Right lobe of liver (tissue), 4 donors: ENCODE results near the gene BCL11B.

DNA sequence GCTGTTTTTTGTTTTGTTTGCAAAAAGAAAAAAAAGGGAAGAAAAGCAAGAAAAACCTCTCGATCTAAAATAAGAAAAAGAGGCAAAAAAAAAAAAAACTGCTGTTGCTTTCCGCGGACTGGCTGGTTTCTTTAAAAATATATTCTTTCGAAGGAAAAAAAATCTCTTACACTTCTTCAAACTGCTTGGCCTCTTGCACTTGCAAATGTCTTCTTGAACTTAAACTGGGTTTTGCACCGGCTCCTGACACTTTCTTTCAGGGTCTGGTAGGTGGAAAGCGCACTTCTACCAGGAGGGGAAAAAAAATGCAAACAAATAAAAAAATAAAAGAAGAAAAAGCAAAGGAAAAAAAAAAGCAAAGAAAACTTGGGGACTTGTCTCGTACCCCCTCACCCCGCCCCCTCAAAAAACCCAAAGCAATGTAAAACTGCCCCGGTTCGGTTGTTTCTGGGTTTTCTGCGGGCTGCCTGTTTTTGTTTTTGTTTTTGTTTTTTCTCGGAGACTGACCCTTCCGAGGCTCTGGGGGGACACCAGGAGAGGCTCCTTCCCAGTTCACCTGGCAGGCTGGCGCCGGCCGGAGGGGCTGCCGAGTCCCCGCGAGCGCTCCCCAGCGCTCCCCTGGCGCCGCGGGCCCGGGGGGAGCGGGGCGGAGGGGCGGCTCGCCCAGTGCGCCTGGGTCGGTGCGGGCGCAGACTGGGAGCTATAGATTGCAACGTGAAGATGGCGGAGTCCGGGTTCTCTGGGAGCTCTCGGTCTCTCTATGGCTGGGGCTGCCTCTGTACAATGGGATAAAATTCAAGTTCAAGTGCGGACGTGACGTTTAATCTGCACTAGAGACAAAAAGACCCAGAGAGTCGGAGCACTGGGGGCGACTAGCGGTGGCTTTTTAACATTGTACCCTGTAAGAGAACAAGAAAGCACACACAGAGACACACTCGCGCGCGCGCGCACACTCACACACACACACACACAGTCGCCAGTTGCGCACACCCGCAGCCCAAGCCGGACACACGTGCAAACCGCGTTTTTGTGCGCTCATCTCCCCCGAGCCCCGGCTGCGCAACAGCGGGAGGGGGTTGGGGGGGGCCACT, at the start of gene BCL11B:
Gene BCL11B (minus strand): TSS at position 766 of the 1,091 bp plus-strand sequence.
- PRO-cap, 4 experiments: peak in 4 of 4 experiments; most common plus-strand start position 845 of the sequence (in 1); most common minus-strand start position 762 of the sequence (in 4)
- RAMPAGE, long total RNA, 2 experiments: no peak in any of the 2 experiments

GRCh38 chr14:99316384-99316903, 44.4 kb upstream of the BCL11B start:
- PRO-cap, 4 experiments: peak in 1 of 4 experiments; most common plus-strand start chr14:99316672 (in 1); most common minus-strand start chr14:99316576 (in 1)
- RAMPAGE, long total RNA, 2 experiments: no peak in any of the 2 experiments

DNA sequence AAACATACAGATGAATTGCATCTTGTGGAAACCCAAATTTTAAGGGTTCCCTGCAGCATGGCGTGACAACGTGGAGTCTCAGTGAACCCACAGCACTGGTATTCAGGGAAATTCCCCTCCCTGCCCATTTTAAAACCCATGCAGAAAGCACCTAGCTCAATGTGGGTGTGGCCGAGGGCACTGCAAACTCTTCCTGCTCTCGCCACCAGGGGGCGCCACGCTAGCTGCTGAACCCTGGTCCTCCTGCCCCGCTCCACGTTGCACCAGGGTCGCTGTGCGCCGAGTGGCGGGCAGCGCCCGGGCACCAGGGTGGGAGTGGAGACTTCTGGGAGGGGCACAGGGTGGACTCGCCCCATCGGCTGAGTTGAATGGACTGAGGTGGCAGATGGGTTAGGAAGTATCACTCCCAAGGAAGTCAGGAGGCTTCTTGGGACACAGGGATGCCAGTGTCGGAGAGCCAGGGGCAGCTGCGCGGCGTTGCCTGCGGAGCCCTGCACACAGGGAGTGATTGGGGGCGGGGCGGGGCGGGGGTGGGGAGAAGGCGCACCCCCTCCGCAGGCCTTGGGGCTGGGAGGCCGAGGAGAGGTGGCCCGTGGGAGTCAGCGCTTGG, 48.1 kb upstream of the BCL11B start:
- PRO-cap, 4 experiments: no peak in any of the 4 experiments
- RAMPAGE, long total RNA, 2 experiments: no peak in any of the 2 experiments

- PRO-cap, 4 experiments: no peak in any of the 4 experiments
- RAMPAGE, long total RNA, 2 experiments: no peak in any of the 2 experiments
These were observed 68.0 kb downstream of the SETD3 start for GRCh38 chr14:99412591-99413117.

GRCh38 chr14:99570394-99570874, 33.6 kb downstream of the CCDC85C start:
- PRO-cap, 4 experiments: peak in 1 of 4 experiments; most common plus-strand start chr14:99570456 (in 1)
- RAMPAGE, long total RNA, 2 experiments: no peak in any of the 2 experiments

DNA sequence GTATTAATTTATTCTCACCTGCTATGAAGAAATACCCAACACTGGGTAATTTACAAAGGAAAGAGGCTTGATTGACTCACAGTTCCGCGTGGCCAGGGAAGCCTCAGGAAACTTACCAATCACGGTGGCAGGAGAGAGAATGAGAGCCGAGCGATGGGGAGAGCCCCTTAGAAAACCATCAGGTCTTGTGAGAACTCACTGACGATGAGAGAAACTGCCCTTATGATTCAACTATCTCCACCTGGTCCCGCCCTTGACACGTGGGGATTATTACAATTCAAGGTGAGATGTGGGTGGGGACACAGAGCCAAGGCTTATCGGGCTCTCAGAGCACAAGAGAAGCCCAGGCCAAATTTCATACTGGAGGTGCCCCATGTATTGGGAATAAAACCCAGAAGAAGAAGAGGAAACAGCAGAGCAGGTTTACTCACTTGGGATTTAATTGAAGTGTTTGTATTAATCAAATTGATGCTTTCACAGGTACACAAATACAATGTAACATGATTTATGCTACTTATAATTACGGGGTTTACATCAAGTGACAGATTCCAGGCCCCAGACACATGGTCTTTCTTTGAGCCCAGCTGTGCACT, 8.1 kb upstream of the CCDC85C start:
- PRO-cap, 4 experiments: no peak in any of the 4 experiments
- RAMPAGE, long total RNA, 2 experiments: no peak in any of the 2 experiments

DNA sequence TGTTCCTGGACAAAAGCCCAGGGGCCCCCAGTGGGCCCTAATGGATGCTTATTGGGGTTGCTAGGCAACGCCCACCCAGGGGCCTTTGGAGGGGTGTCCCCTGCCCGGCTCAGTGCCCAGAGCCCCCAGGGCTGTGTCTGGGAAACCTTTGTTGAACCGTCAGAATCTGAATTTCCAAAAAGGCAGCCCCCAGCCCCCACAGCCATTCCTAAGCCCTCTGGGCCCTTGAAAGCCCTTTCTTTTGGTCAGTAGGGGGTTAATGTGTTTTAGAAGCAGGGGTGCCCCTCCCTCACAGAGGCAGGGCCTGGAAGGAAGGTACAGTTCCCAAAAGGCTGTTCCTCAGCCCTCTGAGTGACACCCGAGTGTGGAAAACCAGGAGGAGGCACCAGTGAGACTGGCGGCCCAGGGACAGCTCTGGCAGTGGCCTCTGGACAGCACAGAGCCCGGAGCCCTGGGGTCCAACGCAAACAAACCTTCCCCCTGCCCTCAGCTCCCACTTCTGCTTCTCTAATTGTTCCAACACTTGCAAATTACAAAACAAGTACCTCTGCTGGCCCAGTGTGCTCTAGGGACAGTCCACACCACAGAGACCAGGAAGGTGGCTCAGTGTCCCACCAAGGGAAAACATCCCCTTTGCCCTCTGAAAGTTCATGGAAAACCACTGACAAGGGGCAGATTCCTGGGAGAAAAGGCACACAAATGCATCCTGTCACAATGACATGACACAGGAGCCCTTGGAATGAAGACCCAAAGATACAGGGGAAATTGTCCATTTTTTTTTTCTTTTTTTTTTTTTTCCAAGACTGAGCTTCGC, 19.4 kb downstream of the HHIPL1 start:
- PRO-cap, 4 experiments: no peak in any of the 4 experiments
- RAMPAGE, long total RNA, 2 experiments: no peak in any of the 2 experiments

DNA sequence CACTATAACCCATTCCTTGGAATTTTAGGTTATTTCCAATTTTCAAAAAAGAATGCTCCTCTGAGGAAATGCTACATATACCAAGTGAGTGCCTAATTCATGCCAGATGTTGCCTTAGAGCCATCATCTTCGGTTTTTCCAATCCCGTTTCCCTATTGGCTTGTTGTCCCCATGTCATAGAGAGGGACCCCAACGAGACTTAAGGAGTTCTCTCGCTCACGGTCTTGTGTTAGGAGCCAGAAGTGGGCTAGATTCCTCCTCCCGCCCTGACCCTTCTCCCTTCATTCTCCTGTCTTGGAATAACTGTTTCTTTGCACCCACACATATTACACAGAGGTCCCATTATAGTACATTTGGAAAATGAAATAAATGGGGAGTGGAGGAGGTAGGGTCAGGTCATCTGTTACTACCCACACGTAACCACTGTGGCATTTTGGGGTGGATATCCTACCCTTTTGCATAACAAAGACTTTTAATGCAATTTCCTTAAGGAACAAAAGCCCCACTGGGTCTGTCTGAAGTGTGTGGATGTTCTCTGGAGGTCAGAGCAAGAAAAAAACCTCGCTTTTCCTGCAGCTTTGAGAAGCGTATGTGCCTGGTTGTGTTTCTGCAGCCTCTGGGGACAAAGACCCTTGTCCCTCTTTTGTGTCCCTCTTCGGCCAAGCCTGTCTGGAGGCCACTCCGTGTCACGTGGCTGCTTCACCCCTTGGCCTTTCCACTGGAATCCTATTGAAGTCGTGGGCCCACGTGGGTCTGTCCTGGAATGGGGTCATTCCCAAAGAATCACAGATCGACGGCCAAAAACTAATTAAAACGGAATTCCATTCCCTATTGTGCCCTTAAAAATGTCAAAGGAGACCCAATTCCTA, 13.0 kb upstream of the CYP46A1 start:
- PRO-cap, 4 experiments: no peak in any of the 4 experiments
- RAMPAGE, long total RNA, 2 experiments: no peak in any of the 2 experiments

DNA sequence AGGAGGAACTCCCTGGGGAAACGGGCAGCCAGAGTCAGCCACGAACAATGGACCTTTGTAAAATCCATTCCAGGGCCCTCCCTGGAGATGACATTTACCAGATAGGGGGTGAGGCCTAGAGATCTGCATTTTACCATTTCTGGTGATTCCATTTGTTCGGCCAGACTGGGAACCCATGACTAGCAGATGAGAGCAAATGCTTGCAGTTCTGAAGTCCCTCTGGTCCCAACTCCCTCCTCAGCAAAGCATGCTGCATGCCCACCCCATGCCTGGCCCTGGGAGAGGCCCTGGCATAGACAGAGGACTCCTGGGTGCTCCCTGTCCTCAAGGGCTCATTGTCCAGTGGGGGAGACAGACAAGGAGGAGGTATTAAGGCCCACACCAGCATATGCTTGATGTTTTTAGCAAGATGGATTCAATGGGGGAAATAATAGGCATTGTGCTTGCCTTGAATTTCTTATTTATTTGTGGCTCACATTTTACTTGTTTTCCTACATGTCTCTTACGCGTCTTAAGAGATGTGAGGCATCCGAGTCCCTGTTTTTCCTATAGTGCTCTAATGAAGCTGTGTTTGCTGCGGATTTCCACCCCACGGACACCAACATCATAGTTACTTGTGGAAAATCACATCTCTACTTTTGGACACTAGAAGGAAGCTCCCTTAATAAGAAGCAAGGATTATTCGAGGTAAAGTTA, 115.7 kb downstream of the EML1 start:
- PRO-cap, 4 experiments: no peak in any of the 4 experiments
- RAMPAGE, long total RNA, 2 experiments: no peak in any of the 2 experiments

- PRO-cap, 4 experiments: no peak in any of the 4 experiments
- RAMPAGE, long total RNA, 2 experiments: no peak in any of the 2 experiments
These were observed 530 bp downstream of the EVL start for GRCh38 chr14:100065652-100066252.

GRCh38 chr14:100068392-100069121, 3.3 kb downstream of the EVL start:
- PRO-cap, 4 experiments: peak in 4 of 4 experiments; most common plus-strand start chr14:100068666 (in 1); most common minus-strand start chr14:100068620 (in 3)
- RAMPAGE, long total RNA, 2 experiments: no peak in any of the 2 experiments

DNA sequence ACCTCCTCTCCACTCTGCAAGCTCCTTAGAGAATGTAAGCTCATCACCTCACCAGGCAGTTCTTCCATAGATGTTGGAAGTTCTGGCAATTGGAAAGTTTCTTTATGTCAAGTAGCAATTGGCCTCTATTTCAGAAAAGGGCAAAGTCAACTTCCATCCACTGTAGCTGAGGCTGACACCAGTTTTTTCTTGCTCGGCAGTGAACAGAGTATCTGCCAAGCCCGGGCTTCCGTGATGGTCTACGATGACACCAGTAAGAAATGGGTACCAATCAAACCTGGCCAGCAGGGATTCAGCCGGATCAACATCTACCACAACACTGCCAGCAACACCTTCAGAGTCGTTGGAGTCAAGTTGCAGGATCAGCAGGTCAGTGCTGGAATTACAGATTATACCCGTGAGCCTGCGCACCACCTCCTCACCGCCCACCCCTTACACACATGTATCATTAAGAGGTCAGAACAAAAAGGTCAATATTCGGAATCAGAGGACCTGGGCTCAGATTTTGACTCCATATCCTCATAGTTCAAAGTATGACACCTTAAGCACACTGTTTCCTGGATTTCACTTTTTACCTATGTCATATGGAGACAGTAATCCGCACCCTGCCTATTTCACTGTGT, 19.4 kb downstream of the EVL start:
- PRO-cap, 4 experiments: no peak in any of the 4 experiments
- RAMPAGE, long total RNA, 2 experiments: no peak in any of the 2 experiments

- PRO-cap, 4 experiments: no peak in any of the 4 experiments
- RAMPAGE, long total RNA, 2 experiments: no peak in any of the 2 experiments
These were observed 44.3 kb downstream of the EVL start for GRCh38 chr14:100109519-100109905.

DNA sequence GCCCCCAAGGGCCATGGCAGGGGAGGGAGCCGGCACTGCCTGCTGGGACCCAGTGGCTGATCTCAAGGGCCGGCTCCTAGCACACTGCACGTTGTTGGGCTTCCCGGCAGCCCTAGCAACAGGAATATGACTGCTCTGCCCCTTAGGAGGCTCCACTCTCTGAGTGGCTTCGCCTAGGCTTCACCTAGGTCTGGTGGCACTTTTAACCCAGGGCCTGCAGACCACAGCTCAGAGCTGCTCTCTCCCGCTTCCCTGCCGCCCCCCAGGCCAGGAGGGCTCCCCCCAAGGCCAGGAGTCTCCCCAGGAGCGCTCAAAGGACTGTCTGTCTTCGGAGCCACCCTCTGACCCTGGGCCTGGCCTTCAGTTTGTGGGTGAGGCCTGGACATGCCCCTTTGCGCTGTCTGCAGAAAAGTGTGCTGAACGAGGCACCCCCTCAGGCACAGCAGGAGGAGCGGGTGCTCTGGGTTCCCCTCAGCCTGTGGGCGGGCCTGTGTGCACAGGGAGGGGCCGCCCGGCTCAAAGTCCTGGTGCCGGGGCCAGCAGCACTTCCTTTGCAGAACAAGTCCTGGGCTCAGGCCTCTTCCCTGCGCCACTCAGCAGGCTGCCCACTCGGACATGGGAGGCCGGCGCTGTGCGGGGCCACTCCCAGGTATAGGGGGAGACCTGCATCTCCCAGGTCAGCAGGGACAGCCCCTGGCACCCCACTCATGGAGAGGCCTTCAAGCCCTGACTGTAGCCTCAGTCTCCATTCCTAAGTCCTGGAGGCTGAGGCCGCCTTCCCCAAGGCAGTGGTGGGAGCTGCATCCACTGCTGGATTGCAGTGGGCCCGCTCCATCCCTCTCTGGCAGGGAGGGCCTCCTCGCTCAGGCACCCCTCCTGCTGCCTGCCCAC, 14.4 kb downstream of the DEGS2 start:
- PRO-cap, 4 experiments: peak in 2 of 4 experiments; most common plus-strand start position 545 of the sequence (in 2)
- RAMPAGE, long total RNA, 2 experiments: no peak in any of the 2 experiments

DNA sequence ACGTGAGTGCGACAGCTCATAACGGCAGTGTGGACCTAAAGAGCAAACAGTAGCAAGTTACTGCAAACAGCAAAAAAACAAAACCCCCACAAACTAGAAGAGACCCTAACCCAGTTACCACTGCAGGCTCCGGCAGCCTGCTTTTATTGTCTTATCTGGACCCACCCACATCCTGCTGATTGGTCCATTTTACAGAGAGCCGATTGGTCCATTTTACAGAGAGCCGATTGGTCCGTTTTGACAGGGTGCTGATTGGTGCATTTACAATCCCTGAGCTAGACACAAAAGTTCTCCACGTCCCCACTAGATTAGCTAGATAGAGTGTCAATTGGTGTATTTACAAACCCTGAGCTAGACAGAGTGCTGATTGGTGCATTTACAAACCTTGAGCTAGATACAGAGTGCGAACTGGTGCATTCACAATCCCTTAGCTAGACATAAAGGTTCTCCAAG, 31.3 kb upstream of the YY1 start:
- PRO-cap, 4 experiments: no peak in any of the 4 experiments
- RAMPAGE, long total RNA, 2 experiments: no peak in any of the 2 experiments

GRCh38 chr14:100213420-100214602, 25.1 kb upstream of the YY1 start:
- PRO-cap, 4 experiments: peak in 4 of 4 experiments; most common plus-strand start chr14:100214164 (in 4); most common minus-strand start chr14:100214534 (in 4)
- RAMPAGE, long total RNA, 2 experiments: no peak in any of the 2 experiments

- PRO-cap, 4 experiments: no peak in any of the 4 experiments
- RAMPAGE, long total RNA, 2 experiments: no peak in any of the 2 experiments
These were observed 4.4 kb upstream of the YY1 start for GRCh38 chr14:100234542-100234864.

DNA sequence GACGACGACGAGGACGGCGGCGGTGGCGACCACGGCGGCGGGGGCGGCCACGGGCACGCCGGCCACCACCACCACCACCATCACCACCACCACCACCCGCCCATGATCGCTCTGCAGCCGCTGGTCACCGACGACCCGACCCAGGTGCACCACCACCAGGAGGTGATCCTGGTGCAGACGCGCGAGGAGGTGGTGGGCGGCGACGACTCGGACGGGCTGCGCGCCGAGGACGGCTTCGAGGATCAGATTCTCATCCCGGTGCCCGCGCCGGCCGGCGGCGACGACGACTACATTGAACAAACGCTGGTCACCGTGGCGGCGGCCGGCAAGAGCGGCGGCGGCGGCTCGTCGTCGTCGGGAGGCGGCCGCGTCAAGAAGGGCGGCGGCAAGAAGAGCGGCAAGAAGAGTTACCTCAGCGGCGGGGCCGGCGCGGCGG, 463 bp downstream of the YY1 start:
- PRO-cap, 4 experiments: peak in 1 of 4 experiments; most common plus-strand start position 406 of the sequence (in 1)
- RAMPAGE, long total RNA, 2 experiments: no peak in any of the 2 experiments

- PRO-cap, 4 experiments: no peak in any of the 4 experiments
- RAMPAGE, long total RNA, 2 experiments: no peak in any of the 2 experiments
These were observed 26.8 kb downstream of the SLC25A29 start for GRCh38 chr14:100279345-100279951.

DNA sequence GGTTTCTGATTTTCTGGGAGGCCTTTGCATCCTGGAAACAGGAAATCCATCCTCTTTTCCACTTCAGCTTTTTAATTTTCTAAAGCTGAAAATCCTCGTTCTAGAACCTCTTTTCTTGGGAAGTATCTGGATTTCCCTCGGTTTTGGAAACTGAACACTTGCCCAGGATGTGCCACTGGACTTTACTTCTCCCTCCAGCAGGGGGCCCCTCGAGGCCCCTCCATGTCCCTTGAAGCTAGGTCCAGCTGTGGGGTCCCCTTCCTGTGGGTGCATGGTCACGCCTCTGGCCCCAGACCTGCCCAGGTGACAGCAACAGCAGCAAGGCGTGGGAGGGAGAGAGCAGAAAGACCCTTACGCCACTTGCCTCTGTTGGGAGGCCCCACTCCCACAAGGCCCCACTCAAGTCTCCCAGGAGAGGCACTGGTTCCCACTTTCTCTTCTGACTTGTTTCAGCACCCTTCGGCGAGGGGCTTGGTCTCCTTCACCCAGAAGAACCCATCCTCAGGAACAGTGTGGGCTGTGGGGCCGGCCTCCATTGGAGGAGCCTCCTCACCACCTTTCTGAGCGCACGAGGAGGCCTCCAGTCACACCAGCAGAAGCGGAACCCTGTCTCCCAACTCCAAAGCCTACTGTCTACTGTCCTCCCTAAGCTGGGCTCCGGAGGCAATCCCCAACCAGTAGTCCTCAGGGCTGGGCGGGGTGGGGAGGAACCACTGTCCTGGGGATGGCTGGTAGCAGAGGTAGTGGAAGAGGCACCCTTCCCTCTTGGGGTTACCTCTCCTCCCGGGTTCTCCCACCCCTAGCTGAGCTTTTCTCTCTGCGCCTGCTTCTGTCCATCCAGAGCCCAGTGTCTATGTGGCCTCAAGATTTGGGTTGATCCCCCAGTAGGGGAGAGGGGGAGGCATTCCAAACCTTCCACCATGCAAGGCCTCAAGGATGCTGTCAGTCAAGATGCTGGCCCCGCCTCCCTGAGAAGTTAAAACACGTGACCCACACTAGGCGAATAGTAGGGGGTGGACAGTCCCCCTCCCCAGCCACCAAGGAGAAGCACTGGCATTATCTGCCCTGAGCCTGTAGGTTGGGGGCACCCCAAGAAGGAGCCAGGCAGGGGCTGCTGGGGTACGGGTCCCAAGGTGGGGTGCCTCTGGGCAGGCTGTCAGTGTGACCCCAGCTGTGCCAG, 2.8 kb downstream of the SLC25A29 start:
- PRO-cap, 4 experiments: no peak in any of the 4 experiments
- RAMPAGE, long total RNA, 2 experiments: no peak in any of the 2 experiments